Mesenchymal stem cell of the bone marrow (primary cell): ENCODE data around the gene SLC13A4.

GRCh38 chr7:131600426-131601188 is 44.2 kb upstream of the PODXL start:
- CAGE, long polyA plus RNA: no peak

DNA sequence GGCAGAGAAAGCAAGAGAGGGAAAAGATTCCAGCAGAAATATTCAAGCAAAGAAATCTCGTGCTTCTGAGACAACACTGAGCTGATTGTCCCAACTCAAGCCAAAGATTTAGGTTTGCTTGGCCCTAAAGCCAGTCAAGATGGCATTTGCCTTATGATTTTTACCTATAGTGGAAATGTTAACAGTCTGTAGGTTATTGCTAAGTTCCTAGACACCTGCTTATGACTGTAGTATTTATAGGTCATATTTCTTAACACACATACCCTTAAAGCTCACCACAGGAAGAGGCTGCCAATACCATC is 90.8 kb downstream of the PLXNA4 start:
- CAGE, long polyA plus RNA: no peak

- CAGE, long polyA plus RNA: no peak
Measured at GRCh38 chr7:132734069-132734325, 157.7 kb upstream of the PLXNA4 start.

DNA sequence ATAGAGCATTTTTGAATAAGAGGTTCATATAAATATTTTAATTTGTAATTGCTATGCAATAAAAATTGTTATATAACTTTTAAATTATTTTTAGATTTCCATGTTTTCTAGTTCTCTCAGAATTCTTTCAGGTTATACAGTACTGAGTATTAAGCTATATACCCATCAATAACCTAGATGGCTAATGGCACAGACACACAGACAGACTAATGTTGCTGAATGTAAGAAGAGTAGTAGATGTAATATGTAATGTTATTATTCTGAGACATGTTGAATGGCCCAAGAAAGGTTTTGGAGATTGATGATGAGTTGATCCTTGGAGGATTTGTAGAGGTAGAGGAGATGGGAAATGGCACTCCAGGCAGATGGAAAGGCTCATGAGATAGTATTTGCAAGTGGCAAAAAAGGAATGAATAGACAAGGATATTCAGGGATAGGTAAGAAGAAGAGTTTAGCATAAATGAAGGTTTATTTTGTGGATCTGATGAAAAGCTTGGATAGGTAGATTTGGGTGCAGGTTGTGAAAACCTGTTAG is 128.3 kb downstream of the EXOC4 start:
- CAGE, long polyA plus RNA: no peak

- CAGE, long polyA plus RNA: no peak
Measured at GRCh38 chr7:133501844-133502213, 249.0 kb downstream of the EXOC4 start.

- CAGE, long polyA plus RNA: no peak
Measured at GRCh38 chr7:133538361-133539059, 285.6 kb downstream of the EXOC4 start.

DNA sequence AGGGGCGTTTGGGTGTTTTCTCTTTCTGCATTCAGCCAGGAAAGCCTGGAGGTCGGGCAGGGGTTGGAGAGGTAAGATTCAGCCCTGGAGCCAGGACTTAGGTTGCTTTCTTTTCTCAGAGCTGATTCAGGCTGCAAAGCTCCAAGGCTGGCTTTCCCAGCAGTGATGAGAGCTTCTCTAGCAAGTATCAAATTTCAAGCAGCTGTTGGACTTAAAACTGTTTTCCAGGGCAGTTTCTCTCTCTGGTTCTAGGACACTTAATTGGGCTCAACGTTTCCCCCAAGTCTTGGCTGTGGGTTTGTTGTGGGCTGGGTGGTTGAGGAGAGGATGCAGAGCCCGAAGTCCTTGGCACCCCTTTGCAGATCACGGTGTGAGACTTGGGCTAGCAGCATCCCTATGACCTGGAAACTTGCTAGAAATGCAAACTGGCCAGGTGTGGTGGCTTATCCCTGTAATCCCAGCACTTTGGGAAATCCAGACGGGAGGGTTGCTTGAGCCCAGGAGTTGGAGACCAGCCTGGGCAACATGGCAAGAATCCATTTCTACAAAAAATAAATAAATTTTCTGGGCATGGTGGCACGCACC is 740 bp downstream of the AKR1B10 start:
- CAGE, long polyA plus RNA: no peak

DNA sequence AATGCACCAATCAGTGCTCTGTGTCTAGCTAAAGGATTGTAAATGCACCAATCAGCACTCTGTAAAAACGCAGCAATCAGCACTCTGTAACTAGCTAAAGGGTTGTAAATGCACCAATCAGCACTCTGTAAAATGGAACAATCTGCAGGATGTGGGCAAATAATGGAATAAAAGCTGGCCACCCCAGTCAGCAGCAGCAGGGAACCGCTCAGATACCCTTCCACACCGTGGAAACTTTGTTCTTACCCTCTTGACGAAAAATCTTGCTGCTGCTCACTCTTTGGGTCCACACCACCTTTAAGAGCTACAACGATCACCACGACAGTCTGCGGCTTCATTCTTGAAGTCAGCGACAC is 16.0 kb downstream of the AKR1B15 start:
- CAGE, long polyA plus RNA: no peak

GRCh38 chr7:134691631-134691919 is 44.9 kb downstream of the BPGM start:
- CAGE, long polyA plus RNA: no peak

- CAGE, long polyA plus RNA: no peak
Measured at GRCh38 chr7:134792633-134793444, 13.4 kb downstream of the CALD1 start.

- CAGE, long polyA plus RNA: no peak
Measured at GRCh38 chr7:134891086-134892372, 94.8 kb upstream of the AGBL3 start.

DNA sequence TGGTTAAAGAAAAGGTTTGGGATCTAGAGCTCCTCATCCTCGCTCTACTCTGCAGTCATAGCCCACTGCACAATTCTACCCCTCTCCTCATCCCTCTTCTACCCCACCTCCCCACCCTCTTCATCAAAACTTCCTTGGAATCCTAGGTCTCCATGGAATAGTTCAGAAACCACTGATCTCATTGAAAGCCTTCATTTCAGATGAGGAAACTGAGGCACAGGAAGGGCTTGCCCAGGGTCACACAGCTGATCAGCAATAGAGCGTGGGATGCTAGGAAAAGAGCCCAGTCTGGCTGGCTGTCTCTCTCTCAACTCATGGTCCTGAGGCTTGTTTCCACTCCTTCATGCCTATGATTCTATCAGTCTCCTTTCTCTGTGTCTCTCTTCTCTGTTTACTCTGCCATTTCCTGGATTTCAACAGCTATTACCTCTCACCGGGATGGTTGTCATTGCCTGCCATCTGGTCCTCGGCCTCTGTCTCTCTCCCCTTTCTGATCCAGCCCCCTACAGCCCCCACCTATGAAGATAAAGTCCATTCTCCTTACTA is 93.5 kb upstream of the AGBL3 start:
- CAGE, long polyA plus RNA: no peak

DNA sequence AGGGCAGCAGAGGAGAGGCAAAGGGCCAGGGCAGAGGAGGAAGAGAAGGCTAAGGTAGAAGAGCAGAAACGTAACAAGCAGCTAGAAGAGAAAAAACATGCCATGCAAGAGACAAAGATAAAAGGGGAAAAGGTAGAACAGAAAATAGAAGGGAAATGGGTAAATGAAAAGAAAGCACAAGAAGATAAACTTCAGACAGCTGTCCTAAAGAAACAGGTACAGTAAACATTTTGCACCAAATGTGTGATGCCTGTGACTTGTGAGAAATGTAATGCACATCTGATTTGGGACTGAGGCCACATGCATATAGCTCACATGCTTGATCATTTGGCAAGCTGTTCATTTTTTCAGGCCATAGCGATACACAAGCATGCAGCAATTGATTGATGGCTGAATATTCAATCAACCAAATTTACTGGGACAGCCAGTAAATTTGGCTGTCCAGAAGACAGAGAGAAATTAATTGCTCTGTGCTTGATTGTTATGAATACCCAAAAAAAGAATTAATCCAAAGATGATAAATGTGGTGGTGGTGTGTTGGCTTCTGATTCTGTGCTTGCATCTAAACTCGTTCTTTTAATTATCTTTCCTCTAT is 52.3 kb upstream of the AGBL3 start:
- CAGE, long polyA plus RNA: no peak

DNA sequence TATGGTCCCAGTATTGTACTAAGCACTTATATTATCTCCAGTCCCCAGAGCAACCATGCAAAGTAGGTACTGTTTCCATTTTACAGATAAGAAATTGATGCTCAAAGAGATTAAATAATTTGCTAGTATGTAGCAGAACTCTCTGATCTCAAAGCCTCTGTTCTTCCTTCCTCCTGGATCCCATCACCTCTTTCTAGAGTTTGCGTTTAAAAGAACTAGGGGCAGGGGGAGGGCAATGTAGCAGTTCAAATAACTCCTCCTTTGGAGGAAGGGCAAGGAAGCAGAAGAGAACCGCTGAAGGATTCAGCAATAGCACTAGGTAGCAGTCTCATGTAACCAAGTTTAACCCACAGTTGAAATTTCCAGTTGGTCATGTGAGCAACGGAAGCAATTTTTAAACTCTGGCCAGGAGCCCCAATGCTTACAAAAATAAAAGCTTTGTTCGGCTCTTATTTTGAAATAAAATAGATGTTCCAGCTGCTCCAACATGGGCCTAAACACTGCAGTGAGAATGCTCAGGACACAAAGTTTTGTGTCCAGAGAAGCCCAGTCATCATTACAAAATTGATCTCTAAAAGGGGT is 694 bp upstream of the TMEM140 start:
- CAGE, long polyA plus RNA: no peak

GRCh38 chr7:135160033-135160806 is 10.3 kb downstream of the CYREN start:
- CAGE, long polyA plus RNA: no peak

DNA sequence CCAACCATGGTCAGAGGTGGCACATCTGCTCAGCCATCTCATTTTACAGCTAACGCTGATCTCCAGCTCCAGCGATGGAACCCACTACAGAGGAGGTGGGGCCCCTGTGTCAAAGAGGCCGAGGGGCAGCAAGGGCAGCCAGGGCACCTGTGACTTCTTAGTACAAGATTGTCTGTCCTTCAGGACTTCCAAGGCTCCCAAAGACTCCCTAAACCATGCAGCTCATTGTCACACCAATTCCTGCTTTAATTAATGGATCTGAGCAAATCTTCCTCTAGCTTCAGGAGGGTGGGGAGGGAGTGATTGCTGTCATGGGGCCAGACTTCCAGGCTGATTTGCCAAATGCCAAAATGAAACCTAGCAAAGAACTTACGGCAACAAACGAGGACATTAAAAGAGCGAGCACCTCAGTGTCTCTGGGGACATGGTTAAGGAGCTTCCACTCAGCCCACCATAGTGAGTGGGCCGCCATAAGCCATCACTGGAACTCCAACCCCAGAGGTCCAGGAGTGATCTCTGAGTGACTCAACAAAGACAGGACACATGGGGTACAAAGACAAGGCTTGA is 5.4 kb downstream of the CYREN start:
- CAGE, long polyA plus RNA: no peak

GRCh38 chr7:135637603-135638421 is 24.5 kb upstream of the STMP1 start:
- CAGE, long polyA plus RNA: no peak

GRCh38 chr7:135728045-135728941 is at the start of gene SLC13A4:
Gene SLC13A4, minus strand, starts transcription at chr7:135728186.
- CAGE, long polyA plus RNA: no peak

DNA sequence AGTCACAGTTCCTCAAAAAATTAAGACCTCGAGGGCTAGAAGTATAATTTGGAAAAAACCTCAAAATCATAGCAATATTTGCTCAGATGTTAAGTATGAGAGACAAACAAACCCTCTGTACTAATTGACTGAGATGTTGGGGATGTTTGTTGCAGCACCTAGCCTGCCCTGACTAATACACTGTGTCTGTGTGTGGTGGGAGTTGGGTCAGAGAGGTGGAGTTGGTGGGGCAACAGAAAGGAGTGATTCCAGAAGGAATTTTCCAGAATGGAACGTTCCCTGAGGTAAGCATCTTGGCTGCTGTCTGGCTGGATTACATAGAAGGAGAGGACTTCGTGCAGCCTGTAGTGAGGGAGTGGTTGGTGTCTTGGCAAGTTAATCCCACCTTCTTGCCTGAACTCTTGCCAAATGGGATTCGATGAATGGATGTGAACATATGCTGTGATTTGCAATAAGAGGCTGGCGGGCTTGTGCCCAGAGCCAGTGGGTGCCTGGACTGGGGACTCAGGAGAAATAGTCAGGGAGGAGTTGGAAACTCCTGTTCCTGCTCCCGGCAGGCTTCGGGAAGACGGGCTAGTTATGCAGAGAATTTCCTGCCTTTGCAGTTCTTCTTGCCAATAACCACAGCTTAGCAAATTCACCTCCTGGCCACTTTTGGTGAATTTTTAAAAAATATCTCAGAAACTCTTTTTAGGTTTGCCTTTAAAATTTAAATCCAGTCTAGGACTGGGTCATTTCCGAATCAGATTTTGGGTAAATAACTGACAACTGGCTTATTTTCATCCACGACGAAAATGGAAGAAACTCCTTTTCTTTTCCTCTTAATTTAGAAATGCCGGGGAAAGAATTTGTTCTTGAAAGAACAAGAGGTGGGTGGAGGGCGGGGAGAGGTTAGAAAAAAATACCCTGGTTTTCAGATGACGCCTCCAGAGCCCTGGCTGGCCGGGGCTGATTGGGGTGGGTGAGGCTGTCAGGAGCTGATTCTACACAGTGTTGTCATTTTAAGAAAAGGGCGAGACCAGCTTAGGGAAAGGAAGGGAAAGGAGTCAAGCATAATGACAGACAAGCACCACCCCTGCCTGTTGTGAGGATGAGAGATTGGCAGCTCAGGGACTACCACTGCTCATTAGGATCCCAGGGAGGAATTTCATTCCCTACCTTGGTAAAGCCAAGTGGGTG is 9.5 kb upstream of the FAM180A start:
- CAGE, long polyA plus RNA: no peak

DNA sequence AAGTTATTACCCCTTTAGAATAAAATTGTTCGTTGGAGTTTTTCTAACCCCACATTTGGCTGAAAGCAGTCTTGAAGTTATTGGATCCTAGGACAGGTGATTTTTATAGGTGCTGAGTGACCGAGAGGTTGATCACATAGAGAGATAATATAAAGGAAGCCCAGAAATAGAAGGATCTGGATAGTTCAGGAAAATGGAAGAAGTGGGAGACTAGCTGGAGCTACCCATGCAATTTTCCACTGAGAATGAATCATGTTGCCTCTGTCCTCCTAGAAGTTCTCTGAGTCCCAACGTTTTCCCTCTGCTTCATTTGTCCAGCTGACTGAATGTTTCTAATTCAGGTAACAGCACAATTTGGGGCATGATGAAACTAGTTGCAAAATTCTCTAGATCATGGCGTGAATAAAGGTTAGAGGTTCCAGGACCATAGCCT is 17.9 kb upstream of the FAM180A start:
- CAGE, long polyA plus RNA: no peak